AG04450 (cell line): ENCODE measurements around a stretch of chrX.

DNA sequence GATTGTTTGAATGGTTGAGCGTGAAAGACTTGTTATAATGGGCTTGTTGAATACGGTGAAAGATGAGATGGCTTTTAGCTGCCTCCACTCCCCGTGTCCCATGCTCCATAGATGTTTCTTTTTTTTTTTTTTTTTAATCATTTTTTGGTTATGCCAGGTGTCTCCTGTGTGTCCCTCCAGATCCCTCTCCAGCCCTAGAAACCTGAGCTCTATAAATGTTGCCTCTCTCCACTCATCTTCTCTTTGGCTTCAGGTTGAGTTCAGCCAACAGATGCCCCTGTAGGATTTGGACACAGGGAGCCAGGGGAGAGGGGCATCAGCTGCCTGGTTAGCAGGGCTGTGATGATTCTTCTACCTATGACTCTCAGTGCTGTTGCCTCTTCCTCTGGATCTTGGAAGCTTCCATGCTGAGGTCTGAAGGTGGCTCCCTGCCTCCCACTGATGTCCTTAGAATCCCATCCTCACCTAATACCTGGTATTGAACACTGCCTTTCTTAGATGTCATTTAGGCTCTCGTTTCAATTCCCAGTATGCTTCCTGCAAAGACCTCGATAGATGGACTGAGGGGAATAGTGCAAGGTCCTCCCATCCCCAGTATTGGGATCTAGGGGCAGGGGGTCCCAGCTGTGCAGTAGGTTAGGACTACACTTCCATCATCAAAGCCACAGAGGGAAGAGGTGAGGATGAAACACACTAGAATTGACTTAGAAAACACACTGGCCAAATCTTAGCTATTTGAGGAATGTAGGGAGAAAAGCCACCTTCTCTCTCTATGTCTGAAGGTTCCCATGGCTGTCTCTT lies 24.2 kb downstream of the ARSD start:
- CAGE, long polyA plus RNA, result no peak
- RRBS, result no CpG with 5 or more reads among the region's 5 CpGs

- CAGE, long polyA plus RNA, result no peak
- RRBS, result no CpG with 5 or more reads among the region's 9 CpGs
Observed at GRCh38 chrX:3788297-3788928, 75.0 kb upstream of the PRKX start.

- CAGE, long polyA plus RNA, result no peak
- RRBS, result no CpG with 5 or more reads among the region's 14 CpGs
Observed at GRCh38 chrX:6778748-6779278, 243.9 kb upstream of the VCX3A start.

DNA sequence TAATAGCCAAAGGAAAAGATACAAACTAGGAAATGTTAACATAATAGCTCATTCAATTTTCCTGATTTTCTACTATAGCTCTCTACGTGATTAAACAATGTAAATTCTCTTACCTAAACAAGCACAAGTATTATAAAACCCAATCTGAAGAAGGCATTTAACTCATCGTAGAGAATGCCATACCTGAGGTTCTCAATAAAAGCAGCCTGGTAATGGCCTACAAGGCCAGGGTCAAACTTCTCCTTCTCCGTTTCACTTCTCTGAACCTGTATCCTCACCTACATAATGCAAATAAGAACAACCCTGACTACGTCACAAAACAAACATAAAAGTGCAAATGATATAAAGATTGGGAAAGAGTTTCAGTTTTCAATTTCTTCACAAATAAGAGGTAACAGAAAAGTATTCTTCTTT lies 55.6 kb upstream of the STS start:
- CAGE, long polyA plus RNA, result no peak
- RRBS, result no CpG with 5 or more reads among the region's 4 CpGs

GRCh38 chrX:7593056-7593926 lies 249.7 kb upstream of the VCX start:
- CAGE, long polyA plus RNA, result no peak
- RRBS, result no CpG with 5 or more reads among the region's 36 CpGs

DNA sequence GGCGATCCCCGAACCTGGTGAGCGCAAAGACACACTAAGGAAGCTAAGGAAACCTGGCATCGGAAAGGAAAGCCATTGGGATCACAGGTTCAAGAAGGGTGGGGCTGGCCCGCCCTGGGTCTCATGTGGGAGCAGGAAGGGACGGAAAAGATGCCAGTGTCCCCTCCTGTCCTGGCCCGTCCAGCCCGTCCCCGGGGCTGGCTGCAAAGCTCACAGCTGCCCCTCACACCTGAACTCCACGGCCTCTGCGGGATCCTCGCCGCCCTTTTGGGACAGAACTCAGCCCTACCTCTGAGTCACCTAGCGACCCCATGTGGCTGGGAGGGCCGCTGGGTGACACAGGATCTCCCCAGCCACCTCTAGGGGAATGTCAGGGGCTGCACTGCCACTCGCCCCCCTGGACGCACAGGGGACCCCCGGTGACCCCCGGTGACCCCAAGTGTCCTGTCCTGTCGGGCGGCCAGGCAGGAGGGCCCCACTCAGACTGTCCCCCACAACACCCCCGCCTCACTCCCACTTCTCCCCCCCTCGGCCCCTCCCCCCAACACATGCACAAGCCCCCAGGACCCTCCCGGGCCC lies 776 bp downstream of the FAM9B start:
- CAGE, long polyA plus RNA, result no peak
- RRBS, result no CpG with 5 or more reads among the region's 24 CpGs

DNA sequence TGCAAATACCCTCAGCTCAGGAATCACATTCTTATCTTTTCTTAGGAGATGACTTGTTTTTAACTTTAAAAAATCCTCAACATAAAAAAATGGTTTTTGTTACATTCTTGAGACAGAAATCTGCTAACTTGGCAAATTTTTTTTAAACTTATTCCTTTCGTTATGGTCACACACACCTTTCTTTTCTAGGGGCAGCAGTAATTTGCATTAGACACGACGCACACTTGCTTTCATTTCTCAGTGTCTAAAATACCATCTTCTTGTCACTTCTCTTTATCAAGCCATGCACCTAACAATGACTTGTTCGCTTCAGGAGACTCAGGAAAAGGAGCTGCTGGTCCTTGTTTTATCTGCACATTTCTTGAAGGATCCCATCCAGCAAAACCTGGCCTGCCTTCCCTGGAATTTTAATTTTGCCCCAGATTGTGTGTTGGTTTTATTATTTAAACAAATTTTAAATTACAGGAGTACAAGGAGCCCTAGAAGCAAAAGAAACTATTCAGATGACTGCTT lies 112.6 kb upstream of the TBL1X start:
- CAGE, long polyA plus RNA, result no peak
- RRBS, result no CpG with 5 or more reads among the region's 4 CpGs

- CAGE, long polyA plus RNA, result no peak
- RRBS, result no CpG with 5 or more reads among the region's 6 CpGs
Observed at GRCh38 chrX:9539569-9540492, 75.0 kb downstream of the TBL1X start.

GRCh38 chrX:9604371-9605074 lies 139.7 kb downstream of the TBL1X start:
- CAGE, long polyA plus RNA, result no peak
- RRBS, result no CpG with 5 or more reads among the region's 17 CpGs

DNA sequence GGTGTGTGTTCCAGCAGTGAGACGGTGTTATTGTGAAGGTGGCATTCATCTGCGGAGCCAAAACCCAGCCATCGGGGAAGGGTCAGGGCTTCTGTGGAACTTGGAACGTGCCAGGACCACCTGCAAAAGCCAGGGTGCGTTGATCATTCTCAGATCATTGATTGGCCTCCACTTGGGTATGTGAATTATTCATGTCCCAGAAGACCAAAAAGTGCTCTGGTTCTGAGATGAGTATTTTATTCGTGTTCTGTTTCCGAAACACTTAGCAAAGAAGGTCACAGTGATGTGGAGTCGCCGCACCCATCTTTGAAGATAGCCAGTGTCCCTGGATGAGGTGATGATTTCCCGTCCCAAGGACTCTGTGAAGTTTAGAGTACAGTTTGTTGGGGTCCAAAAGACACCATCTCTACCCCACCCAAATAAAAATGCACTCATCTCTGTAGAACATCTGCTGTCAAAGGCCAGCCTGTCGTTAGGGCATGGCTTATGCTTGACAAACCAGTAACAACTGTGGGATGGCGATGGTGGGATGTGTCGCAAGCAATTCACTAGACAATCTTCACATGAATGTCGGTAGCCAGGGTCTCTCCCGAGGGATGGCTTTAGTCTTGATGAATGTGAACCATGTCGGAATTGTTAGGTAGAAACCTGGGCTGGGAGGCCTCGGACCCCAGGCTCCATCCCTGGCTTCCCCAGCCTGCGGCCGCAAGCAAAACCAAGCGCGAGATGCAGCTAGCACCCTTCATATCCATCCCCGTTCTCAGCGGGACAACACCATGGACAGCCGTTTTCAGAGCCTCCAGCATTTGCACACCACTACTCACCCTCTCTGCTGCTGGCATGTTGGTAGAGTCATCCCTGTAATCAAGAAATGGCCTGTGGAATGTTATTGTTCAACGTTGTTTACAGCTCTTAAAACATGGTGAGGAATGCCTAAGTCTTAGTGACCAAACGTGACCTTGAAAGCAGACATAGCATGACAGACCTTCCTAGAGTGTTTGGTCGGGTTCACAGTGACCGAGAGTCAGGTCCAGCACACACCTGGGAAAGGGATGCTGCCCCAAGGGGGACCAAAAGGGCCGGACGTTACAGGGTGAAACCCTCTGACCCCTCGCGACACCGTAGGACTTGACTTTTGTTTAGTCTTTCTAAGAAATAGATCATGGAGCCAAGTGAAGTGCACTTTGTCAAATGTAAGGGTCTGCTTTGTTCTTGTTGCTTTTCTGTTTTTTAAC lies 47.1 kb downstream of the GPR143 start:
- CAGE, long polyA plus RNA, result no peak
- RRBS, result no CpG with 5 or more reads among the region's 33 CpGs

GRCh38 chrX:9896307-9896745 lies 70.8 kb upstream of the CLDN34 start:
- CAGE, long polyA plus RNA, result no peak
- RRBS, result no CpG with 5 or more reads among the region's 22 CpGs

- CAGE, long polyA plus RNA, result no peak
- RRBS, result no CpG with 5 or more reads among the region's 11 CpGs
Observed at GRCh38 chrX:10045198-10045930, 78.2 kb downstream of the CLDN34 start.

GRCh38 chrX:10062822-10063790 lies 93.7 kb upstream of the CLCN4 start:
- CAGE, long polyA plus RNA, result no peak
- RRBS, result no CpG with 5 or more reads among the region's 8 CpGs

DNA sequence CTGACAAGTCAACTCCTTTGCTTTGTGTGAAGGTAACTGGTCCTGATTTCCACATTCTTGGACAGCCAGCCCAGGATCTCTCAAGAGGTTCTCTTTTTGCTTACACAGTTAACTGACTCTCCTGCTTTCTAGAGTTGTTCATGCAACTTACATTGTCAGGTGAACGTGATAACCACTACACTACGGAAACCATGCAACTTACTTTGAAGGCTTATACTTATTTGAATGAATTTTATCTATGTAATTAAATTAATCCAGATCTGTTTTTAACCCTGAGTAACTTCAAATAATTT lies 128.8 kb downstream of the CLCN4 start:
- CAGE, long polyA plus RNA, result no peak
- RRBS, result no CpG with 5 or more reads among the region's 2 CpGs

DNA sequence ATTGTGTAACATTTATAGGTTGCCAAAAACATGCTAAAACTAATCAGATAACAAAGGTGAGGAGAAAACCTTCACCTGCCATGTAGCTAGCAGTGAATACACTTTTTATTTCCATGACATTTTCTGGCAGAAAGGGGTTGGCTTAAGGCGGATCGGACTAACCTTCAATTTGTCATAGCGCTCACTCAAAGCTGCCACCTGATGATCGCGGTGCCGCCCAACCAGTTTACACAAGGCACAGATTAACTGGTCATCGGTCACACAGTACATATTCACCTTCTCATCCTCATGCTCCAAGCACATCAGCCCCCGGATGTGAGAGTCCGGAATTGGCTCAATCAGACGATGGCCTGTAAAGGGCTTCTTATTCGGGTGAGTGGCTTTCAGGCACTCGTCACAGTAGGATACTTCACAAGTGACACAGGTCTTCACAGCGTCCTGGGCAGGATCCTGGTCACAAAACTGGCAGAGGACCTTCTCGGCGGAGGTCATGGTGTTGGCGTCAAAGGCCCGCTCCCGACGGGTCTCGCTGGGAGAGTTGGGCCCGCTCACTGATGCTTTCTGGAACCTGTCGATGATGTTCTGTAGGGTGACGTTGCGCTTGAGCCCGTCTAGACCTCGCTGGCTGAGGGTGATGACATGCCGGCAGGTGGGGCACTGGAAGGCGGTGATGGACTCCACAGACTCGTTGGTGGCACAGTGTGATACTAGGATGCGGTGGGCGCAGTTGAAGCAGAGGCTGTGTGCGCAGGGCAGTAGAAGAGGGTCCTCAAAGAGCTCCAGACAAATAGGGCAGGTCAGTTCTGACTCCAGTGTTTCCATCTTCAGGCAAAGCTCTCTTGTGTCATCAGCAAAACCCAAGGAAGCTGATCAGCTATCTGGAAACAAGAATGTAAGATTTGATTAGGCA lies 53.4 kb downstream of the MID1 start:
- CAGE, long polyA plus RNA, result no peak
- RRBS, result no CpG with 5 or more reads among the region's 32 CpGs

- CAGE, long polyA plus RNA, result no peak
- RRBS, result no CpG with 5 or more reads among the region's 16 CpGs
Observed at GRCh38 chrX:10576748-10577599, 43.4 kb downstream of the MID1 start.

DNA sequence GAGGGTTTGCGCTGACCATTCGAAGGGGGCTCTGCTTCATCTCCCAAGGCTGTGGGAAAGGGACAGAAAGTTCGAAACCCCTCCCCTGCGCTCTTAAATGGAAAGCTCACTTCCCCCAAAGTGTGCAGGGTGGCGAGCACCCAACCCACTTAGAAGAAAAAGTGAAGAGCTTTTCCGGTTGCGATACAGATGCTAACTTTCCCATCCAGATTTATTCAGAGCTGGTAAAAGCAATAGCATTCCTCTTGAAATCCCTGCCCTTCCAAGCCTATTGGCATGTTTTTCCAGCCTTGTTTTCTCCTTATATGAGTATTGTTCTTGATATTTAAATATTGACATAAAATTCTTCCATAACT lies 1.3 kb downstream of the MID1 start:
- CAGE, long polyA plus RNA, result no peak
- RRBS, result no CpG with 5 or more reads among the region's 7 CpGs

DNA sequence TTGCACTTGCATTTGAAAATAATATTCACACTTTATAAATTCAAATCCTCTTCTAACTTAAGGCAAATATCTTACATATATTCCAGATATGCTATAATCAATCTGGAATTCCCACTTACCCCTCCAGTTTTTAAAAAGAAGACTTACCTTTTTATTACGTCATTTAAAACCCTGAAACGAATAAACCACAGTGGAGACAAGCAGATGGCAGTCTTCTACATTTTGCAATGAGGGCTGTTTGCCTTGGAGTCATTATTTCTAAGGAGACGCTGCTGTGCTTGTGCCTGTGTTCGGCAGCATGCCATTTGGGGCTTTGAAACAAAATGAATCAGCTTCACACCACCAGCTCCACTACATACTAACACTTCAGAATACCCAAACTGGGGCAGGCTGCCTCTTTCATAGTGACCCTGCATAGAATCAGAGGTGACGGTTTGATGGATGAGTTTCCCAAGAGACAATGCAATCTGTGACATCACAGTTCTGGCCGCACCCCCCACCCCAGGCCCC lies 57.0 kb upstream of the MID1 start:
- CAGE, long polyA plus RNA, result no peak
- RRBS, result no CpG with 5 or more reads among the region's 6 CpGs

DNA sequence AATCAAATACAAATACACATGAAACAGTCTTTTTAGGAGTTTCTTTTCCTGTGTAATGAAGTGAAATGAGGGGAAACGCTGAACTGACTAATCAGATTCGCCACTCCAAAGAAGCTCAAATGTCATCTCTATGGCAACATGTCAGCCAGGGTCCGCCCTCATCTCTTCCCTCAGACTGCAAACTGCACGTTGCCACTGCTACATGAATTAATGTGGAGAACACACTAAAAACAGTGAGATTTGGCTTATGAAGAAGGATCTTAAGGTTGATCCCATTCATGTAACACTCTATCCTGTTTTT lies 149.6 kb upstream of the MID1 start:
- CAGE, long polyA plus RNA, result no peak
- RRBS, result no CpG with 5 or more reads among the region's 4 CpGs

GRCh38 chrX:11381439-11382115 lies 88.4 kb downstream of the AMELX start:
- CAGE, long polyA plus RNA, result no peak
- RRBS, result no CpG with 5 or more reads among the region's 7 CpGs